Zone of skin (tissue), 1 donor: ENCODE measurements around a stretch of chr11.

DNA sequence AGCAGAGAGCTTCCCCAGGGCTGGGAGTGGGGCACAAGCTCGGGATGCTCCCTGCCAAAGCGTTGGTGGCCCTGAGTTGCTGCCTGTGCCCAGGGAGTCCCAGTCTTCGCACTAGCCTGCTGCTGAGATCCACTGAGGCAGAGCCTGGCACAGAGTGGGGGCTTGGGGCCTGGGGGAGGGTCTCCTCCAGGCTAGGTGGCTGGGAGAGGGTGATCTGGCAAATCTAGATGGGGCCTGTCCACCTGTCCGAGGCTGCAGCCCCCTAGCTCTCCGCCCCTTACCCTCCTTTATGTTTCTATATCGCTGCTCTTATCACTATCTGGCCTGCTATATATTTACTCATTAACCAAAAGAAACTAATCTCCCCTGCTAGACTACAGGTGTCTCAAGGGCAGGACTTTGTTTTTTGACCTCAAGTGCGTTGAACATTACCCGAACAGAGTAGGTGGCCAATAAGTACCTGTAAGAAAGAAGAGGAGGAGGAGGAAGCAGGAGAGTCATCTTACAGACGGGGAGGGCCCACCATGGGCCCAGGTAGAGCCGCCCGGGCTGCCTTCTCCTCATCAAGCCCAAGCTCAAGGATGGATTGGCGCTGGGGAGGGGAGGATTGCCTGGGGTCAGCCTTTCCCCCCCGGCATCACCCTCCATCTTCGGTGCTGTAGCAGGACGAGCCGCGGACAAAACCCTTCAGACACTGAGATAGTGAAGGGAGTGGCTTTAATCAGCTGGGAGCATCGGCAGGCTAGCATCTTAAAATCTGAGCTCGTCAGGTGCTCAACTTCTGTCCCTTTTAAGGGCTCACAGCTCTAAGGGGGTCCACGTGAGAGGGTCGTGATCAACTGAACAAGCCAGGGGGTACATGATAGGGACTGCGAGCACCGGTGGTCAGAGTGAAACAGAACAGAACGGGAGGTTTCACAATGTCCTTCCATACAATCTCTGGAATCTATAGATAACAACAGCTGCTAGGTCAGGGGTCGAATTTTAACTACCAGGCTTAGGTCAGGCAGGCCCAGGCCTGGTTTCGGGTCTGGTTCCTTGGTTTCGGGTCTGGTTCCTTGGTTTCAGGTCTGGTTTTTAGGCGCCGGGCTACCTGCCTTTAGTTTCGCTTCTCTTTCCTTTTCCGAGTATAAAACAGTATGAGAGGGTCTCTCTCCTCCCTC lies 1.1 kb upstream of the P2RY6 start:
- RRBS: 79% methylated on average over 2 of the region's 31 CpGs

DNA sequence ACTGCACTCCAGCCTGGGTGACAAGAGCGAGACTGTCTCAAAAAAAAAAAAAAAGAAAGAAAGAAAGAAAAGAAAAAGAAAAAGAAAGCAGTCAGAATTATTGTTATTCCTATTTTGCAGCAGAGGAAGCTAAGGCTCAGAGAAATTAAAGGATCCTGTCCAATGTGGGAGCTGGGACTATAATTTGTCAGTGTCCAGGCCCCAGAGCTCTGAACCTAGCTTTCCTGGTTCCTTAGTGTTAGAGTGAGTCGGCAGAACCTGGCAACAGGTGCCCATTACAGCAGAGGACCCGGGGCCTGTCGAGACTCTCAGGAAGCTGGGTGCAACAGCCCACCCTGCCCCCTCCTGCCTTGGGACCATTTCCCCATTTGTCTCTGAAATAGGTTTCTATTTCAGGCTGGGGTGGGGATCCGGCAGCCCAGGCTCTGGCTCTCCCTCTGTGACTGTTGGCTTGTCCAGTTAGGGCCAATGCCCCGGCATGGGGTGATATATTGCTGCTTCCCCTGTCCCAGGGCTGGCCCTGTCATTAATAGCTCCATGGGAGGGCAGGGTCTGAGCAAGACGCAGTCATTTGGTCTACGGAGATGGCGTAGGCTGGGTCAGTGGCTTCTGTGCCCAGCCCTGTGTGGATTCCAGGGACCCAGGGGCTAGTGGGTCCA lies 2.5 kb downstream of the P2RY6 start:
- RRBS: 77% methylated on average over 4 of the region's 9 CpGs

DNA sequence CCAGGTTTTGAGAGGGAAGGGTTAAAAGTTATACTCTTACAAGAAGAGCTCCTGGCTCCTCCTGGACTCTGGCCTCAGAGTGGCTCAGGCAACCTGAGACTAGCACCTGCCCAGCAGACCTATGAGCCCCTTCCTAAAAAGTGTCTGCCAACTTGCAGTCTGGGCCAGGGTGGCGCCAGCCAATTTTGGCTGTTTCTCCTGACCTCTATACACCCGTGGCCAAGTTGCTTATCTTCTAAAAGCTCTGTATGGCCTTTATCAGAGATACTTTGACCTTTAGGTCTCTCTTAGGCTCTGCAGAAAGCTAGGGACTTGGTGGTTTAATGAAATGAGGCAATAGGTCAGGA lies 10.2 kb upstream of the UCP3 start:
- RRBS: no CpG with 5 or more reads among the region's 2 CpGs

DNA sequence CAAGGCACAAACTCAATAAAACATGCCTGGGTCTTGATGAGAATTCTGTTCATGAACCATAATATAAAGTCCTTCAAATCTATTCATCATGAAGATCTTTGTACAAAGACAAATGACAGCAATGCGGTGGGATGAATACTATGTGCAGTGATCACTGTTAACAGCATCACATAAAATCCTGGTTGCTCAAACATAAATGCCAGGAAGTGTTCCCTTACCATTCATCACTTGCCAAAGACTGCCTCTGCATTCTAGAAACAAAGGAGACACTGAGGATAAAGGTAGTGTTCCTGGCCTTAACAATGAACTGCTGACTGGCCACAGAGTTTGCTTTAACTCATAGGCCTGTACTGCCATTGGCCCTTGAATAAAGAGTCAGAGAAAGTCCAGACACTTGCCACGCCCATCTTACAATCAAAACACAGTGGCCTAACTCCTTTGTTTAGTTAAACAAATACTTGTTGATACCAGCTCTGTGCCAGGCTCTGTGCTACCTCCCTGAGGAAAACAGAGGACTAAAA lies 29.5 kb downstream of the C2CD3 start:
- RRBS: no CpG with 5 or more reads among the region's 2 CpGs

DNA sequence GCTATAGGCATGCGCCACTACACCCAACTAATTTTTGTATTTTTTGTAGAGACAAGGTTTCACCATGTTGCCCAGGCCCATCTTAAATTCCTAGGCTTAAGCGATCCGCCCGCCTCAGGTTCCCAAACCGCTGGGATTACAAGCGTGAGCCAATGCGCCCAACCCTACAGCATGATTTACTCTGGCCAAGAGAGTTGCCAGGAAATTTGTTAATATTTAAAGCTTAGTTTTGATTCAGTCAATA lies 25.4 kb downstream of the POLD3 start:
- RRBS: no CpG with 5 or more reads among the region's 7 CpGs

DNA sequence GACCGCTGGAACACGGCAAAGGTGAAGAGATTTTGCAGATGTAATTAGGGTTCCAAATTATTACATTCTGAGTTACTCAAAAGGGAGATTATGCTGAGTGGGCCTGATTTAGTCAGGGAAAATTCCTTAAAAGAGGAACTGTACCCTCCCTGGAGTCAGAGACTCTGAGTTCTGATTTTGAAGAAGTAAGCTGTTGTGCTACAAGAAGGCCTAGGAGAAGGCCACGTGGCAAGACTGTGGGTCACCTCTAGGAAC lies 45.4 kb downstream of the CHRDL2 start:
- RRBS: no CpG with 5 or more reads among the region's 3 CpGs

GRCh38 chr11:74810013-74810421 lies 61.4 kb downstream of the RNF169 start:
- RRBS: no CpG with 5 or more reads among the region's 1 CpG

DNA sequence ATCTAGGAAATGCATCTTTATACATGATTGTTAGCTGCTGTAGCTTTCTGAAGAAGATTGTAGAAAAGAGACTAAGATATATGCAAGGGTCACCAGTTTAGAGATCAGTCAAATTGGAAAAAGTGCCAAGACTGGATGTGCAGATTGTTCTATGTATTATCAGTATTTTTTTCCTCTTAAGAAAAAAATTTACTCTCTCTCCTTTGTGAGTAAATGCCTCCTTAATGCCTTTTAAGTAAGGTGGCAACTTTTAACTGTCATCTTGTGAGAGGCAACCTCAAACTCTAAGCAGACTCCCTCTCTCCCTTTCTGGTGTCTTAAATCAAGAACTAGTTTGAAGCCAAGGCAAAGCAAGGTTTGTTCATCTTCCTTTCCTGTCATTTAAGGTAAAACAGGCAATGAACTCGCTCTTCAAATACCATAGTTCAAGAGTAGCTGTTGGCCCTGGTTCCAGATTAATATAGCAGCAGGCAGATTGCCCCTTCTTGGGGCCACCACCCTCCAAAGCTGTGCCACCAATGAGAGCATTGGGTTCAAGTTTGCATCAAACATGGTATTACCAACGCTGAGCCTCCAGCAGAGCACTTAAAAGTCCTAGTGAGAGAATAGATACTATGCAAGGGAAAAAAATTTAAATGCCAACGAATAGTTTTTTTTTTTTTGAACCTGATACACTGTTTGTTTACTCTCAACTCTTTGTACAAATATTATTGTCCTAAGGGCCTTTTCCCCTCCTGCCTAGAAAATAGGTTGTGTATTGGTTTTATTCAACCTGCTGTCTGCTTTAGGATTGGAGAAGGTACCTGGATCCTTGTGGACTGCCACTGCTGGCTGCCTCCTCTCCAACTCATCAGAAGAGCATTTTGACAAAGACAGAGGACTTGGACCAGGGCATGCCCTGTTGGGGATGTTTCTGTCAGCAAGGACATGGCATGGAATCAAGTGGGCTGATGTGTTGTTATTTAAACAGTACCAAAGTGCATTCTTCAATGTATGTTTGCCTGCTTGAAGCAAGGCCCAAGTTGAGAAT lies 93.0 kb downstream of the RNF169 start:
- RRBS: no CpG with 5 or more reads among the region's 3 CpGs

DNA sequence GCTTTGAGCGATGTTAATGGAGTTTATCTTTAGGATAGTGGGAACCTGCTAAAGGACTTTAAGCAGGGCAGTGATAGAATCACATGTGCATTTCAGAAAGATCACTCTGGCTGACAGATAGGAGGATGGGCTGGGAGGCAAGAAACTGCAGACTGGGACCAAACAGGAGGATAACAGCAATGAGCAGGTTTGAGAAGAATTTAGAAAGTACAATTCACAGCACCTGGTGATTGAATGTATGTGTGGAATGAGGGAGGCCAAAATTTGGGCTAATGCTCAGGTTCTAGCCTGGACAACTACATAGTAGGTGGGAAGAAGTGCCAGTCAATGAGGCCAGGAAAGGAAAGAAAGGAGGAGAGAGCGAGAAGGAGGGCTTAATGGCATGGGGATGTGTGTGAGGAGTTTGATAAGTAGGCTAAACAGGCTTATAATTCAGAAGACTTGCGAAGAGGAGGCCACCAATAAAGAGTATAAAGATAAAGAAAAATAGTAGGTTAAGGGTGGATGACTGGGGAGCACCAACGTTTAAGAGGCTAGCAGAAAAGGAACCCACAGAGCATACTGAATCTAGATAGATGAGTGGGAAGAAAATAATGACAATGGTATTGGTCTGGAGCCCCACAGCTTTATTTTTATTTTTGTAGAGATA lies 38.1 kb downstream of the XRRA1 start:
- RRBS: no CpG with 5 or more reads among the region's 4 CpGs

- RRBS: no CpG with 5 or more reads among the region's 9 CpGs
These were observed 30.7 kb downstream of the SLCO2B1 start for GRCh38 chr11:75181450-75182204.

DNA sequence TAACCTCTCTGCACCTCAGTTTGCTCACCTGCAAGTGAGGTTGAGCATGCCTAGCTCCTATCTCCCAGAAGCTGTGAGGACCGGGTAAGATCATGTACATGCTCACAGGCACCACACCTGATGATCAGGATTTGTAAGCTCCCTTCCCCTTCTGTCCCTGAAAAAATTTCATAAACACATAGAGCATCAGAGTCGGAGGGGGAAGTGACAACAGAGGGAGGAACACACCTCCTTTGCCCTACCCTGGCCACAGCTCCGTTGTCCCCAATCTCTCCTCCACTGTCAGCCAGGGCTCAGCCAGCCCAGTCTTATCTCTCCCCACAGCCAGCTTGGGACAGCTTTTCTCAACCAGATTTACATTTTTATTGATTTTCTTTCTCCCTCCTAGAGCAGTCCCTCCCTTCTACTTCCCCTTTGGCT lies 32.2 kb upstream of the TPBGL start:
- RRBS: no CpG with 5 or more reads among the region's 3 CpGs

DNA sequence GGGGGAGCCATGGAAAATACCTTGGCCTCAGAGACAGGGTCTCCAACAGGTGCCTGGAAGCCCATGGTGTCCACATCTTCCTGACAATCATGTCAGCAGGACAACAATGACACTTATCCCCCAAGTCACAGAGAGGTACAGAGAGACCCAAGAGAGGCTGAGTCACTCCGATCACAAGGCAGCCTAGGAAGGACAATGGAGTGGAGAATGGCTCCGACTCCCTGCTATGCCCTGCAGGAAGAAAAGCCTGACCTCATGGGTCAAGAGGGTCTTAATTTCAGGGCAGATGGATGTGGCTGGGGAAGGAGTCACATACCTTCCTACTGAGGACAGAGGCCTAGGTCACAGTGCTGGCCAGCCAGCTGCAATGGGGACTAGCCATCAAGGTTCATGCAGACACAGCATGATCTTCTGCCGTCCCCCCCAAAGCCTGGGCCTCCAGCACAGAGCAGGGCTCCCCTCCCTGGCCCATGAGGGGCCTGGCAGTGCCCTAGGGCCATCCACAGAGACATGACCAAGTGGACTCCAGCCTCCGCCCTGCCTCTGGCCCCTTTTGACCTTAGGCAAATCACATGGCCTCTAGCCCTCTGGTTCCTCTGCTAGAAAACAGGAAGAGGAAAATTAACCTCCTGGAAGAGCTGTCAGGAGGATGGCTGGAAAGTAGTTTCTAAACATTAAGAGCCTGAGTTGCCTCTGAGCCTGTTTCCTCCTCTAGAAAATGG lies 1.9 kb downstream of the ARRB1 start:
- RRBS: no CpG with 5 or more reads among the region's 4 CpGs

- RRBS: no CpG with 5 or more reads among the region's 6 CpGs
These were observed 18.4 kb upstream of the ARRB1 start for GRCh38 chr11:75369812-75370355.

- RRBS: no CpG with 5 or more reads among the region's 17 CpGs
These were observed 4.7 kb downstream of the RPS3 start for GRCh38 chr11:75403627-75404713.

DNA sequence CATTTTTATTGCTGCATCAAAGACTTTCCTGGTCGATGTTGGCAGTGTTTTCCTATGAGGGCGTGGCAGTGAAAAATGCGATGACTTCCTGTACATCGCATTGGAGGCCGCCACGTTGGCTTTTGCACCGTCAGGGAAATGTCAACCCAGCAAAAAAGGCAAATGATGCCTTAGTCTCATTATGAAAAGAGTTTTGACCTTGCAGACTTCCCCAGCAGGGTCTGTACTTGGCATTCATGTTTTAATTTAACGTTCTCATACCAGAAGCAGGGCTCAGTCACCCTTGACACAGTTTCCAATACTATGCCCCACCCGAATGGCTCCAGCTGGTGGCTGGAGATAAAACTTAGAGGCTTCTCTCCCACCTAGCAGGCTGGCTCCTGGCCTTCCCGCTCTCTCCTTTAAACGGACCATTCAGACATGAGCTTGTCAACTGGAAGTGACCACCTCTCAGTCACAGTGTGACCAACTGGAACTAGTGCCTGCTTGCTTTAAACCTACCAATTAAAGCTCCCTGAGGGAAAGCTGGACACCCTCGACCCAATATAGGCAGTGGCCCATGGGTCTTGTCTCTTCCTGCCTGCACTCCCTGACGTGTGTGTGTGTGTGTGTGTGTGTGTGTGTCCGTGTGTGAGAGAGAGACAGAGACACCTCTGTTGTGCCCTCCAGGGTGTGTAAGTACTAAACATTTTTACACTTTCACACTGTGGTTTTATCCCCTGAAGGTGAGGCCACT lies 8.7 kb upstream of the GDPD5 start:
- RRBS: no CpG with 5 or more reads among the region's 14 CpGs

DNA sequence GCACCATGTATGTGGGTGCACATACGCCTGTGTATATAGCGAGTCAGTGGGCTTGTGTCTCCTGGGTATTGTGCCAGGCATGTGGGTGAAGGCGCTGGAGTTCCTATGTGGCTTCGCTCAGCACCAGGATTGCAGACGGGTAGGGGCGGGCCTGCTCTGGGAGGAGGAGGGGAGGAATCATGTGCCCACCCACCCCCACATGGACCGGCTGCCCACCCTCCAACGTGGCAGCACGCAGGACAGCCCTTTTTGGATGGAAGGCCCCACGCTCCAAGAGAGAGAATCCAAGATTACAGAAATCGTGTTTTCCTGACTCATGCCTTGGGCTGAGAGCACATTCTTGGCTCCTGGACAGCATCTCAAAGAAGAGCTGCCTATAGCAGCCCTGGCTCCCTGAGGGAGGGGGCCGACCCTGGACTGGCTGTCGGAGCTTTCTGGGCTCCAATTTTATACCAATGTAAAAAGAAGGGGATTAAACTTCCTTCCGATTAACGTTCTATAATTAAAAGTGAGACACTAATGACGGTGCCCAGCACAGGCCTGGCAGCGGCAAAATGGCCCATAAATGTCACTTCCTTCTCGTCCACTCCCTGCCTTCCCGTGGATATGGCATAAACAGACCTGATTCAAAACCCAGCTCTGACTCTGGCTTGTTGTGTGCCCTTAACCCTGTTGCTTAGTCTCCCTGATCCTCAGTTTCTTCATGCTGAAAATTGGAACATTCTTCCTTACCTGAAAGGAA lies 3.9 kb upstream of the SERPINH1 start:
- RRBS: no CpG with 5 or more reads among the region's 19 CpGs

GRCh38 chr11:75583112-75583620 lies 21.1 kb downstream of the SERPINH1 start:
- RRBS: 2% methylated on average over 22 of the region's 49 CpGs

- RRBS: no CpG with 5 or more reads among the region's 7 CpGs
These were observed 5.1 kb upstream of the MAP6 start for GRCh38 chr11:75673855-75674442.

GRCh38 chr11:75734639-75735389 lies 17.2 kb downstream of the MOGAT2 start:
- RRBS: no CpG with 5 or more reads among the region's 4 CpGs

- RRBS: no CpG with 5 or more reads among the region's 3 CpGs
These were observed 19.7 kb downstream of the MOGAT2 start for GRCh38 chr11:75737403-75737648.